H9 (cell line): Measurements from ENCODE around the gene SH3PXD2B.

GRCh38 chr5:172254787-172255180, 28.8 kb downstream of the UBTD2 start:
- PRO-cap, result no peak

- PRO-cap, result no peak
Measured at GRCh38 chr5:172438157-172438703, 16.1 kb downstream of the SH3PXD2B start.

- PRO-cap, result no peak
Measured at GRCh38 chr5:172452263-172453198, 1.8 kb downstream of the SH3PXD2B start.

DNA sequence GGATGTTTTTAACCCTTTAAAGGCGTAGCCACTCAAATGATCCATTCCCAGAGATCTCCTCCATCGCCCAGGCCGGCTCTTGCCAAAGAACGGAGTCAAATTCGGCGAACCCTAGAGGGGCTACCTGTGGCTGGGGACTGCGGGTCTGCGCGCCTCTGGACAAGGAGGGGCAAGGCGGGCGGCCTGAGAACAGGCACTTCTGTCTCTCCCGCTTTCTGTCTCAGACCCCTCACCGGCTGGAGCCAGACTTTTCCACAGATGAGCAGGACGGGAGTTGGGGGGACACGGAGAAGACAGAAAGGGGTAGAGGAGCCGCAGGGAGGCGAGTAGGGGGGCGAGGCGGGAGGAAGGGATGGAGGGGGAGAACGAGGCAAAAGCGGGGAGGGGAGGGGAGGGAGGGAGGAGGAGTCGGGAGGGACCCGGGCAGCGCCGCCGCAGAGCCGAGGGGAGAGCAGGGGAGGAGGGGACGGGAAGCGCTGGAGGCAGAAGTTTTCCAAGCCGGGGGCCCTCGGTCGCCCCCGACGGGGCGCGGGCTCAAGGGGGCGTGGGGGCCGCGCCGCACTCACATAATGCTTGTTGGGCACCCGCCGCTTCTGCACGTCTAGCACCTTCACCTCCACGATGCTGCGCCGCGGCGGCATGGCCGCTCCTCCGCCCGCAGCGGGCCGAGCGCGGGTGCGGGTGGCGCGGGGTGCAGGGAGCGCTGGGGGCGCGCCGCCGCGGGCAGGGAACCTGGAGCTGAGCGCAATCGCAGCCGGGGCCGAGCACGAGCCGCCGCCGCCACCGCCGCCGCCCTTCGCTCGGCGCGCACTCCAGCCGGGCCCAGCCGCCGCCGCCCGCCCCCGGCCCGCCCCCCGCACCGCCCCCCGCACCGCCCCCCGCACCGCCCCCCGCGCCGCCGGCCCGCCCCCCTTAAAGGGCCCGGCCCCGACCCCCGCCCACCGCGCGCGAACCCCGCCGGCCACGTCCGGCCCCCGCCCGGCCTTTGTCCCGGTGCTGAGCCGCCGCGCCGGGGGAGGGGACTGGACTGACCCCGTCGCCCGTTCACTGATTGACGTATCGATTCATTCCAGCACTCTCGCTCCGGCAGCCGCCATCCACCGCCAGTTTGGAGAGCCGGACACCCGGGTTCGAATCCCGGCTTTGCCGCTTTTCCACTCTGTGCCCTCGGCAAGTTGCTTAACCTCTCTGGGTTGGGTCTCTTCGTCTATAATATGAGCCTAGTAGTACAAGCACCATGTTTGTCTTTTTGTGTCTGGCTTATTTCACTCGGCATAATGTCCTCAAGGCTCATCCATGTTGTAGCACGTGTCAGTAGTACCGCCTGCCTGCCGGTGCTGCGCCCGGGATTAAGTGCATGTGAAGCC, at the start of gene SH3PXD2B:
Gene SH3PXD2B, minus strand, starts transcription at position 814 of the 1,367 bp plus-strand sequence.
- PRO-cap, result bidirectional peak, plus-strand start at position 437 of the sequence, minus-strand start outside the sequence; bidirectional peak, plus-strand start at position 598 of the sequence, minus-strand start at position 665 of the sequence; bidirectional peak, plus-strand start at position 747 of the sequence, minus-strand start at position 807 of the sequence; bidirectional peak, plus-strand start at position 1,067 of the sequence, minus-strand start at position 987 of the sequence

- PRO-cap, result no peak
Measured at GRCh38 chr5:172478956-172479437, 24.7 kb upstream of the SH3PXD2B start.

- PRO-cap, result no peak
Measured at GRCh38 chr5:172568301-172568989, 72.6 kb upstream of the NEURL1B start.

- PRO-cap, result unidirectional peak, plus-strand start at chr5:172603663
Measured at GRCh38 chr5:172602525-172603882, 38.1 kb upstream of the NEURL1B start.

DNA sequence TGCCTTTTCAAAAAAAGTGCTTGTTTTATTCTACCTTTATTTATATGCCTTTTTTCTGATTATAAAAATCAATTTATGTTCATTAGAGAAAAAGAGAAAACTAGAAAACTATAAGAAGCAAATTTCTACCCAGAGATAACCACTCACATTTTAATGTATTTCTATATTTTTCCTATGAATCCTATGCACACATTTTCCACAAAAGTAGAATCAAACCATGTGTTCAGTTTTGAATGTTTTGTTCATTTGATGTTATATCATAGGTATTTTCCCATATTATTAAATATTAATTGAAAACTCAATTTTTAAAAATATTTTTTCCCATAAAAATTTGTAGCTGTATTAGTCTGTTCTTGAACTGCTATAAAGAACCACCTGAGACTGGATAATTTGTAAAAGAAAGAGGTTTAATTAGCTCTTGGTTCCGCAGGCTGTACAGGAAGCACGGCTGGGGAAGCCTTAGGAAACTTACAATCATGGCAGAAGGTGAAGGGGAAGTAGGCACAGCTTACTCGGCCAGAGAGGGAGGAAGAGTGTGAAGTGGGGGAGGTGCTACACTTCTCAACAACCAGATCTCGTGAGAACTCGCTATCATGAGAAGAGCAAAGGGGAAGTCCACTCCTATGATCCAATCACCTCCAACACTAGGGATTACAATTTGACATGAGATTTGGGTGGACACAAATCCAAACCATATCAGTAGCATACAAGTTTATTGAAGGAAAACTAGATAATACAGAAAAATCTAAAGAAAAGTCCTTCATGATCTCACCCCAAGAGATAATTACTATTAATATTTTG, 39.7 kb downstream of the NEURL1B start:
- PRO-cap, result no peak

GRCh38 chr5:172773195-172773770, 2.3 kb upstream of the DUSP1 start:
- PRO-cap, result no peak

DNA sequence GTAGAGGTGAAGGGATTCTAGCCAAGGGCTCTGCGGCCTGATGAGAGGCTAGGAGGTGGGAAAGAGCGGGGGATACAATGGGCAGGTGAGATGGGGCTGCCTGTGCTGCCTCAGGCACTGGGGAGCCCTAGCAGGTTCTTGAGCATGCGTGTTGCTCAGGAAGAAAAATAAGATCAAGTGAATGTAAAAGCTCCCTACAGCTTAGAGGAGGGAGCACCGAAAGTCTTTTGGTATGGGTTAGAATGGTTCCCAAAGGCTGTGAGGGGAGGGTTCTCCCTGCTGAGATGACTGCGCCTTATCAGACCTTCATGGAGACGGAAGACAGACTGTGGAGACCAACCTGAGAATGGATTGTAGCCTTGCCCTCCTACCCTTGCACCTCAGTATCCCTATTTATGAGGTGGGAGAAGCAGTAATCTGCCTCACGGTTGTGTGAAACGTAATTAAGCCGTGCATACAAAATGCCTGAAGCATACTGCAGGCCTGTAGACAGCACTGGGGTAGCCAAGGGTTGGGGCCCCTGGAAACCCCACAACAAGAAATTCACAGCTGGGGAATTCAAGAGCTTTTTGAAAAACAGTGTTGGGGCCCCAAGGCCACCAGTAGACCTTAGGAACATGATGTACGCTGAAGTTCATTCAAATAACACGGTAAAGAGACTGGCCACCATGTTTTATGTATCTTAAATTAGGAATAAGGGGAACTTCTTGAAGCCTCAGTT, 22.6 kb downstream of the ERGIC1 start:
- PRO-cap, result no peak

GRCh38 chr5:172904243-172905530, 54.5 kb upstream of the RPL26L1 start:
- PRO-cap, result no peak

GRCh38 chr5:172918306-172918743, 40.9 kb upstream of the RPL26L1 start:
- PRO-cap, result no peak

DNA sequence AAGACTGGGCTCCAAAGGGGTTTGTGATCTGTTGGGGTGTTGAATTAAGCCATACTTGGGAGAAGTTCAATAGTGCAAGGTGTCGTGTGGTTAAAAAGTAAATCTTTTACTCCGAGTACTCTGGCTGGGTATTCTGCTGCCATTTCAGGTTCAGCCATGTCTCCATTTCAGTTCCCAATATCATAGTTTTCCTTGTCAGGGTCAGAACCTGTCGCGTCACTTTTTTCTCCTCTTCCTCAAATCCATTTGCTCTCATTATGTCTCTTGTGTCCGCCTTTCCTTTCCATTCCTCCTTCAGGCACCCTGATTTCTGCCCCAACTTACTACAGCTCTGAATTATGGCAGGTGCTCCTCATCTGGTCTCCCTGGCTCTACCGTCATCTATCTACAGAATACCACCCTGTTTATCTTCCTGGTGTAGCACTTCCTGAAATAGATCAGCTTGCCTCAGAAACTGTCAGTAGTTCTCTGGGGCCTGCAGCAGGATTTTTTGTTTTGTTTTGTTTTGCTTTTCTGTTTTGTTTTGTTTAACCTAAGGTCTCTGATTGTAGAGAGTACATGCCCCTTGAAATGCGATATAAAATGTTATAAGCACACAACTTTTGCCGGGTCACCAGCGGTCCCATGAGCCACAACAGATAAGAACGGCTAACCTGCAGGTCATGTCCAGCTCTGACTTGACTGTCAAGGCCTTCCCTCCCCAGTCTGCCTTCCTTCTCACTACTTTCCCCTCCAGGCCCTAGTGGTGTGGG, 26.8 kb upstream of the CREBRF start:
- PRO-cap, result no peak

GRCh38 chr5:173230060-173230773, 4.8 kb downstream of the NKX2-5 start:
- PRO-cap, result no peak

GRCh38 chr5:173293794-173294549, 34.2 kb downstream of the STC2 start:
- PRO-cap, result bidirectional peak, plus-strand start at chr5:173294236, minus-strand start at chr5:173294047

- PRO-cap, result no peak
Measured at GRCh38 chr5:173600775-173601115, 15.7 kb downstream of the BOD1 start.

DNA sequence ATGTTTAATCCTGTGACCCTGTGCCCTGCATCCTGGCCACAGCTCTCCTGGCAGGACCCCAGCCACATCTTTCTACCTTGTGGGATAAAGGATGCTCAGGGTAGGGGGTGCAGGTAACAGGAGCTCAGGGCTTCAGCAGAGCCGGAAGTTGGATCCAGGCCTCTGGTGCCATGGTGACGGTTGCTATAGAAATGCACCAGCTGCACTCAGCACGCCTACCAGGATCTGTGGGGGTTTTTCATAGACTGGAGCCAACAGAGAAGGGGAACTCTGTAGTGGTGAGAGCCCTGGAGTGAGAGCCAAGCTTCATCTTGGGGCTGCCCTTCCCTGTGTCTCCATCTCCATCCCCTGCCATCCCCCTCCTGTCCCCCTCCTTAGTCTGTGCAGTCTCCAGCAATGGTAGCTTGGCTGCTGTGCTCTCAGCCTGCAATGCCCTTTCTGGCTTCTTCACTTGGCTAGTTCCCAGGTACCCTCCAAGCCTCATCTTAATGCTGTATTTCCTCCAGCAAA, 27.5 kb upstream of the BOD1 start:
- PRO-cap, result no peak

GRCh38 chr5:173672908-173673729, 56.7 kb upstream of the BOD1 start:
- PRO-cap, result no peak

DNA sequence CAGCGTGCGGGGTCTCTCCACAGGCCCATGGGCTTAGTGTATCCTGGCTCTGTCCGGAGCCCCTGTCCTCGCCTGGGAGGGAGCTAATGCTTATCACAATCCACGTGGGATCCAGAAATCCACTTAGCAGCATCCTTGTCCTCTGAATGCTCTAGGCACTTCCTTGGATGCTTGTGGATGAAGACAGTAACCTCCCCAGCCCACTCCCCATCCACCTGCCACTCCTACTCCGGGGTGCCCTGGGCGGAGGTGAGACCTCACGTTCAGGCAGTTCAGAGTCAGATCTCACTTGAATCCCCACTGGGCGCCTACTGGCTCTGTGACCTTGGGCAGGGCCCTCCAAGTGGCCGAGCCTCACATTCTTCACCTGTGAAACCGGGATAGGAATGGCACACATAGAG, 112.4 kb upstream of the BOD1 start:
- PRO-cap, result no peak

- PRO-cap, result no peak
Measured at GRCh38 chr5:173767557-173768750, 120.2 kb upstream of the CPEB4 start.